T-cell (primary cell): ENCODE data around the genes LDB1 and SUFU.

GRCh38 chr10:101834259-101834868, 9.2 kb downstream of the KCNIP2 start:
- PRO-cap, 7 experiments, result no peak in any of the 7 experiments

GRCh38 chr10:101919517-101920245, 76.1 kb upstream of the KCNIP2 start:
- PRO-cap, 7 experiments, result no peak in any of the 7 experiments

DNA sequence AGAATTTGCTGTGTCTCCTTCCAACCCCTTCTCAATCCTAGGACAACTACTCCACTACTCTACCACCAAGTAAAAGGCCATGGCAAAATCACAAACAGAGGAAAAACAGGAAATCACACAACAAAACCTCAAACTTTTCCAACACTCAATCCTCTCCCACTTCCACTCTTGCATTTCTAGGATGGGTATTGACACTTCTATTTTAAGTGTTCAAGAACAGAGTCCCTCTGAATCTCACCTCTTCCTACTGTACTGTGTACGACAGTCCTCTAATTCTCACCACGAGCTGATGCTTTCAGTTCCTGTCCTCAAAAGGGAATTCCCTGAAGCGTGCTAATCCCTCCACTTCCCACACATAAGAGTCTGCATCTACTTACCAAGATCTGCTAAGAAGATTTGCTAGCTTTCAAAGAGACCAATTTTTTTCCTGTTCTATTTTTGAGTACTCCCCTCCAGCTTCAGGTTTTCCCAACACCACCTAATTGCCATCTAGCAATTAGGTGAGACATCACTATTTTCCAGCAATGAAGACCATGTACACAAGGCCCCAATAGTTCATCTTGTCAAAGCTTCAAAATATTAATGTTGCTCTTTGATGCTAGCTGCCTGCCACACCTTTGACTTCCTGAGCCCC, 54.5 kb downstream of the ARMH3 start:
- PRO-cap, 7 experiments, result no peak in any of the 7 experiments

DNA sequence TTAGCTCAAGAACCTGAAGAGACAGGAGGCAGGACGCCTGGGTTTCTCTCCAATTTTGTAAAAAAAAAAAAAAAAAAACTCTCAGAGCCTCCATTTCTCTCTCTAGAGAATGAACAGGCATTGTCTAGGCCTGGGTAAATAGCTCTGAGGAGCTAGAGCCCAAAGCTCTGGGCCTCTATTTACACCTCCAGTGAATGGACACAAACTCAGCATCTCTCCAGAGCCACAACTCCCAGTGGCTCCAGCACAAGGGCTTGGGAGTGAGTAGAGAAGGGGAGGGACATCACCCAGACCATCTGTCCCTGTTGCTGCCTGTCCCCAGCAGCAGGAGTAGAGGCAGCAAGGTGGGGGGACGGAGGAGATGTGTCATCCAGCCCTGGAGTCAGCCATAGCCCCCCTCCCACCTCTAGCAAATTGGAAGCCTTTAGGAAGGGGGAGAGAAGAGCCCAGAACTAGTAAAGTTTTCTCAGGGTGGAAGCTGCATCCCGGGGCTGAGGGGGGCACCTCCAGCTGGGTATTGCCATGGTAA, 6.4 kb downstream of the LDB1 start:
- PRO-cap, 7 experiments, result no peak in any of the 7 experiments

GRCh38 chr10:102120041-102121004, at the start of gene LDB1:
Gene LDB1, minus strand, starts transcription at chr10:102120368.
- PRO-cap, 7 experiments, result peak in 7 of 7 experiments; most common plus-strand start chr10:102120621 (in 6); most common minus-strand start chr10:102120239 (in 6)

GRCh38 chr10:102159596-102160421, 7.6 kb downstream of the NOLC1 start:
- PRO-cap, 7 experiments, result no peak in any of the 7 experiments

DNA sequence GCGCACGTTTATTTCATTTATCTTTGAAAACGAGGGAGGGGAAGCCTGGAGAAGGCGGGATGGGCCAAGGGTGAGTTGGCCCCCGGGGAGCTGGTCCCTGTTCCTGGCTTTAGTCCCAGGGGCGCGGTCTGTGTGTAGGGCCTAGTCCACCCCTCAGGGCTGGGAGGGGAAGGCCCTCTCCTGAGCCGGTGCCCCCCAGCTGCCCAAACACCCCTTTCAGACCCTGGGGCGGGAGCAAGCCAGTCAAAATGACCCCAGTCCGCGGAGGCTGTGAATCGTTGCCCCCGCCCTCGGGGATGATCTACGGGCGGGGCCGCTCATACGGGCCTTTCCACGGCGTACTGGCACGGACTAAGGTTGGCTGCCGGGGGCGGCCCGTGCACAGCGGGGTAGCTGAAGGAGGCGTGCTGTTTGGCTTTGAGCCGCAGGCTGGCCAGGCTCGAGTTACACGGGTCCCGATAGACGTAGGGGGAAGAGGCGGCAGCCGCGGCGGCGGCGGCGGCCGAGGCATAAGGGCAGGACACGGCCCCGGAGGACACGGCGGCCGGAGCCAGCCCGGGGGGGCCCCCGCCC, 4.2 kb downstream of the ELOVL3 start:
- PRO-cap, 7 experiments, result no peak in any of the 7 experiments

DNA sequence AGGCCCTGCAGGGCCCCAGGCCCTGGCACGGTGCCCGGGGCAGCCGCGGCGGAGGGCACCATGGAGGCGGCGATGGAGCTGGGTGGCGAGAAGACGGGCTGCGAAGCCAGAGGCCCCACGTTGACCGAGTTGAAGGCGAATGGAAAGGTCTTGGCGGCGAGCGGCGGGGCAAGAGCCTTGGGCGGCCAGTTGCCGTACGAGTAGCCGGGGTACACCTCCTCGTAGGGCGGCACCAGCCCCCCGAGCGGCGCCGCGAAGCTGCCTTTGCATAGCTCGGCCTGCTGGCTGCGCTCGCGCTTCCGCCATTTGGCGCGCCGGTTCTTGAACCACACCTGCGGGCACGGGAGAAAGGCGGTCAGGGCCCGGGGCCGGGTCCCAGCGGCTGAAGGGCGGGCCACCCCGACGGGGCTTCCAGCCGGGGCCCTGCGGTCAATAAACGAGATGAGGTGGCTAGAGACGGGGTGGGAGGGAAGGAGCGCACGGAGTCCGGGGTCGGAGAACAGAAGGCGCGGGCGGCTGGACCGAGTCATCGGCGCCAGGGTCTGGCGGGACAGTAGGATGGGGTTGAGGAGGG, 4.8 kb downstream of the ELOVL3 start:
- PRO-cap, 7 experiments, result no peak in any of the 7 experiments

GRCh38 chr10:102402514-102403061, 7.1 kb downstream of the NFKB2 start:
- PRO-cap, 7 experiments, result no peak in any of the 7 experiments

DNA sequence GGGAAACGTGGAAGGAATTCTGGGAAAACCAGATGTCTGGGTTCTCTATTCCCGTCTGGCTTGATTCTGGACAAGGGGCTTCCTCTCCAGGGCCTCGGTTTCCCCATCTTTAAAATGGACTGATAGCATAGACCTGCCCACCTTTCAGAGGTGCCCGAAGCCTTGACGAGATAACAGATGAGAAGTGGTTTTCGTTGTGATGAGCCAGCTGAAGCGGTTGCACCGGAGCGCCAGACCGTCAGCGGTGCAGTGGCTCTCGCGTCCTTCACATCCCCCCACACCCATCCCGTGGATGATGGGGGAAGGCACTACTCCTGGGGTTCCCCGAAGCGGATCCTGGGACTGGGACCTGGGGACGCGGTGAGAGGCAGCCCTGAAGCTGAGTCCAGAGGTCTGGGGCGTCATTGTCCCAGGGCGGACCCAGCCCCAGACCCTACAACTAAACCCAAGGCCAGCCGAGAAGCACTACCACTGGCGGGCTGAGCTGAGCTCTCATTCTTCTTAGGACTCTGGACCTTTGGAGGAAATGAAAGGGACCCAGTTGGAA, 623 bp upstream of the FBXL15 start:
- PRO-cap, 7 experiments, result no peak in any of the 7 experiments

GRCh38 chr10:102436143-102437231, 4.1 kb upstream of the CUEDC2 start:
- PRO-cap, 7 experiments, result peak in 1 of 7 experiments; most common plus-strand start chr10:102436519 (in 1)

- PRO-cap, 7 experiments, result no peak in any of the 7 experiments
Measured at GRCh38 chr10:102455625-102456321, 4.4 kb upstream of the C10orf95 start.

DNA sequence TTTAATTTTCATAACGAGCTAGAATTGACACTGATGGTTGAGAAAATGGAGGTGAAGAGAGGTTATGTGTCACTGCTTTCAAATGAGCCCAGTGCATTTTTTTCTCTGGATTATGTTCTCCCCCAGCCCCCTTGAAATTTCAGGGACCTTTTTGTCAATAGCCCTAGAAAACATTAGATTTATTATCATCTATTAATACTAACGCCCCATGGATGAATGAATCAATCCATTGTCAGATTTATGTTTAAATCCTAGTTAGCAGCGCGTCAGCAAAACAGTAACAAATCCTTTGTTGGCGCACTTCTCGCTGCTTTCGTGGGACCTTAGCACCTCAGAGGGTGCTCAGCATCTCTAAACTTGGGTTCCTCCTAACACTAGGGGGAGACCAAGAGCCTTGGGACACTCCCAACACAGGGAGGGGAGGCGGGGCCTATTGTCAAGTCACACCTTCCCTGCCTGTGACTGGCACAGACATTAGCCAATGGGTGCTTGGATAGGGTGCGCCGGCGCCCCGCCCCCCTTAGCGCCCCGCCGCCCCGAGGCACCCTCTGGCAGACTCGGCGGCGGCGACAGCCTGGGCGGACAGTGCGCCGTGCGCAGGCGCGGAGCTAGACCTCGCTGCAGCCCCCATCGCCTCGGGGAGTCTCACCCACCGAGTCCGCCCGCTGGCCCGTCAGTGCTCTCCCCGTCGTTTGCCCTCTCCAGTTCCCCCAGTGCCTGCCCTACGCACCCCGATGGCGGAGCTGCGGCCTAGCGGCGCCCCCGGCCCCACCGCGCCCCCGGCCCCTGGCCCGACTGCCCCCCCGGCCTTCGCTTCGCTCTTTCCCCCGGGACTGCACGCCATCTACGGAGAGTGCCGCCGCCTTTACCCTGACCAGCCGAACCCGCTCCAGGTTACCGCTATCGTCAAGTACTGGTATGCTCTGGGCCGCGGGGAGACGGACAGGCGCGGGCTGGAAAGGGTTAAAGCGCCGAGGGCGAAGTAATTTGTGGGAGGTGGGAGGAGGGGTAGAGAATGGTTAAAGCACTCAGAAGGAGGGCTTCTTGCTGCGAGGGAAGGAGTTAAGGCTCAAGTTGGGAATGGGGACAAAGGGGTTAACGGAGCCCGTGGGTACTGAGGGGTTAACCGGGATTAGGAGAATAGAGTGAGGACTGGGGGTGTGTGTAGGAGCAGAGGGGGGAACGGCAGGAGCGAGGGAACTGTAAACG, at the start of gene SUFU:
Gene SUFU, plus strand, starts transcription at position 554 of the 1,209 bp plus-strand sequence.
- PRO-cap, 7 experiments, result peak in 7 of 7 experiments; most common plus-strand start position 554 of the sequence (in 7); most common minus-strand start position 347 of the sequence (in 2)

DNA sequence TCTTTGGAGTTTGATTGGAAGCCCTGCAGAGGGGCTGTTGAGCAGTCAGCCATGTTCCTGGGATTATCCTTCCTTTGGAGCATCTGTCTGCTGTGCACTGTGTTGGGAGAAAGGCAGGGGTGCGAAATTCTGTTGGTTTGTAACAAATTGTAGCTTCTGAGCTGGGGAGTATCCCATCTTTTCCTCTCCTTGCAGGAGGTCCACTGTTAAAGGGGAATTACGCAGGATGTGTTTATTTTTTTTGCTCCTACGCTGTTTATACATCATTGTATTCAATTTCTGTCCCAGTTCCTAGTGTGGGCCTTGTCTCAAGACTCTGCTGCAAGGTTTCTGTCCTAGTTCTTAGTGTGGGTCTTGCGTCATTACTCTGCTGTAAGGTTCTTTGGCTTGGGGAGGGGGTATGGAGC, 64.2 kb upstream of the TRIM8 start:
- PRO-cap, 7 experiments, result no peak in any of the 7 experiments

- PRO-cap, 7 experiments, result peak in 7 of 7 experiments; most common minus-strand start chr10:102642009 (in 4)
Measured at GRCh38 chr10:102641853-102642240, 2.4 kb upstream of the TRIM8 start.

DNA sequence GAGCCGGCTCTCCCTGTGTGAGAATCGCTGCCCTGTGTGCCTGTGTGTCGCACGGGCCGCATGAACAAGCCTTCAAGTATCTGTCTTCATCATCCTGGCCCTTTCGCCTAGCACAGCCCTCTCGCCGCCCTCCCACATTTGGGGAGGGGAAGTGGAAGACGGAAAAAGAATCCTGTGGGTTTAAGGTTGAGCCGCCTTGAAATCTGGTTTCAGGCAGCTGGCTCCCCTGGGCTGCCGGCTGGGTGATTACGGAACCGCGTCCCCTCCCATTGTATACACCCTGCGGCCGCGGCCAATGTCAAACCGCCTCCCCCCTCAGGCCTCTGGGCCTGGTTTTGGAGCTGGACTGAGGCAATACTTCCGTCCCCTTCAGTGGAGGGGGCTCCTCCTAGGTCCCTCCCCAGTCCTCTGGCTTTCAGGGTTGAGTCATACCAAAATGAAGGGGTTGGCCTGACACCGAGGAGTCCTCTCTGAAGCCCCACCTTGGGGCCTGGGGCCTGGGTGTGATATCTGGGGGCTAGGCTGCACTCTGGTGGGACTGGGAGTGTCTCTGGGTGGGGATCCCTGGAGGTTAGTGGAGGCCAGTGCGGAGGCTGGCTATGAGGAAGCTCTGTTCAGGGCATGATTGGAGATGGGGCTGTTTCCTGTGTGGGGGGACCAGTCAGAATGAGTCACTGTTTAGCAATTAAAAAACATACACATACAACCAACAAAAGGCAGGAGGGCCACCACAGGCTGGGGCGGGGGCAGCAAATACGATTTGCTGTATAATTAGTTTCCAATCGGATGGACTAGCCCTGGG, 1.7 kb downstream of the TRIM8 start:
- PRO-cap, 7 experiments, result peak in 7 of 7 experiments; most common plus-strand start position 212 of the sequence (in 6); most common minus-strand start position 153 of the sequence (in 6)

DNA sequence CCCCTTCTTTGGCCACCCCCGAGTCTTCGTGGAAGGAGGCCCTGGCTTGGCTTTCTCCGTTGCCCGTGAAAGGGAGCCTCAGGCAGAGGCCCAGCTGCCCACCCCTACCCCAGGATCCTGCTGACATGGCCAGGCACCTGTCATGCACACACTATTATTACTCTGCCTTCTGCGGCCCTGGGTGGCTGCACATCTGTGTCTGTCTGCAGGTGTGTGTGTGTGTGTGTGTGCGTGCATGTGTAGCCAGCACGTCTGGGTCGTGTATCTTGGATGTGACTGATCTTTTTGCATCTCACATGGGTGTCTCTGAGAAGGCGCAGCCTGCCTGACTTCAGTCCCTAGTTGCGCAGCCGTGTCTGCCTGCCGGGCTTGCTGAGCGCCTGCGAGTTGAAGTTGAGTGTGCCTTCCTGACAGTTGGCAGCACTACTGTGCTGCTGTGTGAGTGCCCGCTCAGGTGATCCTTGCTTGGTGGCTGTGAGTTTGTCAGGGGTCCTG, 4.6 kb downstream of the TRIM8 start:
- PRO-cap, 7 experiments, result no peak in any of the 7 experiments

- PRO-cap, 7 experiments, result no peak in any of the 7 experiments
Measured at GRCh38 chr10:102769288-102770142, 25.8 kb downstream of the WBP1L start.

DNA sequence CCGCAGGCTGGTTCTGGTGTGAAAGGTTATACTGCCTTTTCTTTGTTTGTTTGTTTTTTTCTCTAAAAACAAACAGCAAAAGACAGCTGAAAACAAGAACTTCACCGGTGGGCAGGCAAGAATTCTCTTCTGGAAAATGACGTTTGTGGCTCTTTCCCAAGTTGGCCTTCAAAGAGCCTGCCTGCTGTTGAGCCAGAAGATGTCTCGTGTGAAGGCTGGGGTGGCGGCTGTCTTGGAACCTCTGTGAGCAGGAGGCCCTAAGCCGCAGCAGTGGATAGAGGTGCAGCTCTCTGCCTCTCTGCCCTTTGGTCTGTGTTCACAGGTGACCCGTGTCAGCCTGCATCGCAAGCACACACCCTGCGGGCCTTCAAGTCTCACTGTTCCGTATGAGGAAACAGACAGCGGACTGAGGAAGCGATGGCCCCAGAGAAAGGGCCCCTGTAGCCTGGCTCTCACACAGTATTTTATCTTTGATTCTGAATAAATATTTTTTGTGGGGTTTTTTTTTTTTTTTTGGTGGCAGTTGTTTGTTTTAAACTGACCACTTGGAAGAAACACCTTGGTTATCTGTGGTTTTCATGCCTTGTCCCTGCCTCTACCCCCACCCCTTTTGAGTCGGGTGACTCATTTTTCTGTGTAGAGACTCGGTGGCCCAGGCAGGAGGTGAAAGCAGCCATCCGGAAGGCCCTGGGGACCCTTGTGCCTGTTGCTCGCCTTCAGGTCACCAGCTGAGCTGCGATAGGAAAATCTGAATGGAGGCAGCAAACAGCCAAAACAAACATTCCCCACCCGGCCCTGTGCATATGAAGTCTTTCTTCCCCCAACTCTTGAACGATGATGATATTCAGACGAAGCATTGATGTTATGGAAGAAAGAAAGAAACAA, 23.0 kb downstream of the CYP17A1 start:
- PRO-cap, 7 experiments, result no peak in any of the 7 experiments

- PRO-cap, 7 experiments, result no peak in any of the 7 experiments
Measured at GRCh38 chr10:102815728-102816777, 21.2 kb downstream of the CYP17A1 start.